ENCODE data around the genes YTHDC2 and FEM1C.

- RRBS: no CpG with 5 or more reads among the region's 1 CpG
Measured at GRCh38 chr5:113018792-113019699, 42.4 kb downstream of the DCP2 start.

DNA sequence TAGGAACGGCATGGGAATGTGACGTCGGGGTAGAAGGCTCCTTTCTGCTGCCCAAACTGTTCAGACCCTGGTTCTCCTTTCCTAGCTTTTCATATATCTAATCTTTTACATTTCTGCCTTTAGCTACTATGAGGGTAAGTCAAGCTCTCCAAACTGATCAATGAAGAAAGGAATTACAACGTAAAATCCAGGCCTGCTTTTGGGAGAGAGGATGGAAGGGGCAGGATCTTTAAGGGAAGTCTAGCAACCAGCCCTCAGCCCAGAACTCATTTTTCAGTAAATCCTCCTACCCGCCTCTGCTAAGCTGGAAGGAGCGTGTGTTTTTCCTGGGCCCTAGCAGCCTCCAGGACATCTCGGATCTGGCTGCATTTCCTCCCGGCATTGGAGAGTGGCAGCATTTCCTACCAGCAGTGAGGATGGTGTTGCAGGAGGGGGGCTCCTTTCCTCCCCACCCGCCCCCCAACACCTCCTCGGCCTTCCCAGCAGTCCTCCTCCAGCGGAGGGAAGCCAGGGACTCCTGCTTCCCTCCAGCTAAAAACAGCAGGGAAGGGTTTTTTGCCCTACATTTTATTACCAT, 54.5 kb downstream of the DCP2 start:
- RRBS: no CpG with 5 or more reads among the region's 11 CpGs

- RRBS: no CpG with 5 or more reads among the region's 6 CpGs
Measured at GRCh38 chr5:113105509-113106148, 129.0 kb downstream of the DCP2 start.

DNA sequence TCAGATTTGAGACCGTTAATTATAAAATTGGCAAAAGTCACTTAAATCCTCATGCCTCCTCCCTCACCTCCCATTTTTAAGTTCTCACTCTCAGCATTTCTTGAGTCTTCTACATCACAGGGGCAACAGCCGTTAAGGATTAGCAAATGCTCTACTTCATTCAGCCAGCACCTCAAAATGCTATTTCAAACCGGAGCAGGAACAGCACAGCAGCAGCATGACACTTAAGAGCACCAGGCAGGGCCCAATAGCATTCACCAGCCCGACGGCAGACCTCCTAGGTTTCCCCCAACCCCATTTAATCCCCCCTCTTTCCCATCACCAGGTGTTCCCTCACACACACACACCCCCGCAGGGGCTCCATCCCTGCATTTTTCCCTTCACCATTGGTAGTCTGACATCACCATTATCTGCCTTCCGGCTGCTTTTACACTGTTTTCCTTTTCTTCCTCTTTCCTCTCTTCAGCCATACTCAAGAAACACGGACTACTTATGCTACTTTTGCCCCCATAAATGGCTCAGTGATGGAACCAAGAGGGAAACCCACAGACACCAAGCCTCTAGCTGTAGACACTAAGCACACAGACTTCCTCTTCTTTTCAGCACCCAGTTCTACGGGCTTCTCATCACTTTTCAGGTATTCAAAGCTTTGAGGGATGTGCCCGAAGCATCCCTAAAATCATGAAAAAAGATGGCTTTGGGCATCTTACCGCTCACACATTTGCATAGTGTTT, 141.7 kb downstream of the TSSK1B start:
- RRBS: no CpG with 5 or more reads among the region's 11 CpGs

DNA sequence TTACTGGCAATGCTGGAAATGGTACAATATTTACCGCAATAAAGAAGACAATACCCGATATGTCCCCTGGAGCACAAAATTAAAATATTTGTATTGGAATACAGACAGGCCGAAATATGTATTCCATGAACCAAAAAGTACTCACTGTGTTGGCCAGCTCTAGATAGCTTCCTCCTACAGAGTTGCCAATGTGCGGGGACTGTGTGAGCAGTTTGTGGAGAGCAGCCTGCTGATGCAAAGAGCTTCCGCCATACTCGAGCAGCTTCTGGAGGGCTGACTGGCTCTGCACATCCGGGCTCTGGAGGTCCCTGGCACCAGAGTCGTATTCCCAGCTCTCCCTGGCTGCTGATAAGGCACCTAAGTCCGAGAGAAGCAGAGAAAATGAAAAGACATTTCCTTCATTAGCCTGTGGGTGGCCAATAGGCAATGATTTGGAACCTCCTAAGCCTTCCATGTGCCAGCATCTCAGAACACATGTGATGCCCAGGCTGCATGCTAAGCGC, 94.4 kb downstream of the TSSK1B start:
- RRBS: no CpG with 5 or more reads among the region's 10 CpGs

GRCh38 chr5:113458005-113458256, 23.1 kb upstream of the TSSK1B start:
- RRBS: no CpG with 5 or more reads among the region's 6 CpGs

- RRBS: 2% methylated on average over 20 of the region's 77 CpGs
Measured at GRCh38 chr5:113513411-113514456, at the start of gene YTHDC2. Gene YTHDC2 (plus strand): TSS chr5:113513694.

- RRBS: 9% methylated on average over 6 of the region's 44 CpGs
Measured at GRCh38 chr5:114363269-114364420, 1.8 kb downstream of the KCNN2 start.

- RRBS: no CpG with 5 or more reads among the region's 13 CpGs
Measured at GRCh38 chr5:114433192-114433750, 71.4 kb downstream of the KCNN2 start.

DNA sequence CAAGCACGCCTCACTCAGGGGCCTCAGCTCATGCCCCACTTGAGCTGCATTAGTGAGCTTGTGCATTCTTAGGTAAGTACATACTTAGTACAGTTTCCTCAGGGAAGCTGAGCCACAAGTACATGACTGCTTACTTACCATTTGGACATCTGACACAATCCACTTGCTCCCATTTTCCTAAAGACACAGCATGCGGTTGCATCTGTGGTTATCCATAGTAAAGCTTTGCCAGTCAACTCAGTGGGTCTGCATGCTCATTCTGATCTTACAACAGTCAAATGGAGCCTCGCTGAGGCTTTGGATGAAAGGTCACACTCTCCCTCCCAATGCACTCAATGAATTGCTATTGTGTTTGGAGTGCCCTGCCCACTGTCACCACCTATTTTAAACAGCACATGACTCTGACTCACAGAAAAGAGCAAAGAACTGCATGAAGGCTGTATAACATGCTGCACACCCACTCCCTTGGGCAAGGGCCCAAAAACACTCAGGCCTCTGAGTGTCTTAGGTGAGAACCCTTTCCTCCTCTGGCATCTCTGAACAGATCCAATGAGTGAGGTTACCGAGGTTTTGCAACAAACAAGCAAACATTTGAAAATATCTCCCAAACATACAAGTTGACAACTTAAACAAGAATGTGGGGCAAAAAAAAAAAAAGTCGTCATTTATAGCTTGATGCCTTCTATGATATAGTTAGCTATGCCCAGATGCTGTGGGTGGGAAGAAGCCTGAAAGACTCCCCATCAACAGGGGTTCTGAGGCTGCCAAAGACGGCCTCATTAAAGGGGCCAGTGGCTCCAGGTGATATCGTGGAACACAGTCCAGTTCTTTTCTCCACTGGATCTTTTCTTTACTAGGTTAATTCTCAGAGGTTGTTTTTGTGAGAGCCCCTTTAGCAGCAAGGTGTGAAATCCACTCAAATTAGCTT, 118.8 kb upstream of the CCDC112 start:
- RRBS: no CpG with 5 or more reads among the region's 7 CpGs

GRCh38 chr5:115450510-115451284, 93.9 kb downstream of the FEM1C start:
- RRBS: no CpG with 5 or more reads among the region's 5 CpGs

- RRBS: no CpG with 5 or more reads among the region's 6 CpGs
Measured at GRCh38 chr5:115455224-115455617, 89.4 kb downstream of the FEM1C start.

DNA sequence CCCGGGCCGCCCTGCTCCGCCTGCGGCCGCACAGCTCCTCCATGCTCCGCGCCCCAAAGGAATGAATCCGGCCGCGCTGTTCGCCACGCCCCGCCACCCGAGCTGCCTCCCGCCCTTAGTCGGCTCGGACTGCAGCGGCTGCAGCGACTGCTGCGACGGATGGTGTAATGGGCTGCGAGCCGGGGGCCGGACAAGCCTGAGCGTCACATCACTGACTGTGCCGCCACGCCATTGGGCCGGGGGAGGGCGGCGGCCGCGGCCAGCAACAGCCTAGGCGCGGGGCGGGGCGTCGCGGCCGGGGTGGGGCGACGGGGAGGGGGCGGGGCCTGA, at the start of gene FEM1C:
Gene FEM1C (minus strand): TSS at position 166 of the 330 bp plus-strand sequence.
- RRBS: 1% methylated on average over 30 of the region's 42 CpGs

- RRBS: no CpG with 5 or more reads among the region's 3 CpGs
Measured at GRCh38 chr5:115624125-115624839, 1.6 kb downstream of the TMED7 start.

GRCh38 chr5:115634239-115634991, 8.6 kb upstream of the TMED7 start:
- RRBS: no CpG with 5 or more reads among the region's 8 CpGs

- RRBS: no CpG with 5 or more reads among the region's 2 CpGs
Measured at GRCh38 chr5:115708921-115709425, 83.1 kb upstream of the TMED7 start.

DNA sequence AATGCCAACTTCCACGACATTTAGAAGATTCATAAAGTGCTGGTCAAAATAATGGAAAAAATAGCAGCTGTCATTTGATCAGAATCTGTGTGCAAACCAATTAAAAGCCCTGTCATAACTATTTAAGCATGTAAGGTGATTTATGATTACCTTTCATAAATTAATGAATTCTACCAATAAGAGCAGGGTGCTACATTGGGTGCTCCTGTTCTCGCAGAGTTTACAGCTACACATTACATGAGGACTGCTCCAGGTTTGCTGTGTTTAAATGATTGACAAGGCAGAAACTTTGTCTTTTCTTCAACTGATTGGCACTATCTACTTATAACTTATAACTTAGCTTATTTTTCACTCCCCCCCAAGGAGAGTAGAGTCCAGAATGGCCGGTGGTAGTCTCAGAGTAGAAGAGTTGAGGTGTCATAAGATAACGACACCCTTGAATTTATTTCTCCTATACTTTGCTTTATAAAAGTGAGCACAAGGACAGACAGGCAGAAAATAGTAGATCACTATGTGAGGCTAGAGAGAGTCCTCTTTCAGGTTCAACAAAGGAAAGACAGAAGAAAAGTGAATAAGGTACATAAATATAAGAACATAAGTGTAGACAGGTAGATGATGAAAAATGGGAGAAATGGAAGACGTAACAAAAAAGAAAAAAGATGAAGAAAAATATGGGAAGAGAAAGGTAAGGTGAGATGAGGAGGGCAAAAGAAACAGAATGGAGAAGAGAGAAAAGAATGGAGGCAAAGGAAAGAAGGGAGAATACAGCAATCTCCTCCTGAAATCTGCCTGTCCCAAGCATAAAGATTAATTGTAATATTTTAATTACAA, 155.0 kb downstream of the COMMD10 start:
- RRBS: no CpG with 5 or more reads among the region's 5 CpGs

- RRBS: no CpG with 5 or more reads among the region's 4 CpGs
Measured at GRCh38 chr5:116343925-116344296, 230.7 kb downstream of the SEMA6A start.

DNA sequence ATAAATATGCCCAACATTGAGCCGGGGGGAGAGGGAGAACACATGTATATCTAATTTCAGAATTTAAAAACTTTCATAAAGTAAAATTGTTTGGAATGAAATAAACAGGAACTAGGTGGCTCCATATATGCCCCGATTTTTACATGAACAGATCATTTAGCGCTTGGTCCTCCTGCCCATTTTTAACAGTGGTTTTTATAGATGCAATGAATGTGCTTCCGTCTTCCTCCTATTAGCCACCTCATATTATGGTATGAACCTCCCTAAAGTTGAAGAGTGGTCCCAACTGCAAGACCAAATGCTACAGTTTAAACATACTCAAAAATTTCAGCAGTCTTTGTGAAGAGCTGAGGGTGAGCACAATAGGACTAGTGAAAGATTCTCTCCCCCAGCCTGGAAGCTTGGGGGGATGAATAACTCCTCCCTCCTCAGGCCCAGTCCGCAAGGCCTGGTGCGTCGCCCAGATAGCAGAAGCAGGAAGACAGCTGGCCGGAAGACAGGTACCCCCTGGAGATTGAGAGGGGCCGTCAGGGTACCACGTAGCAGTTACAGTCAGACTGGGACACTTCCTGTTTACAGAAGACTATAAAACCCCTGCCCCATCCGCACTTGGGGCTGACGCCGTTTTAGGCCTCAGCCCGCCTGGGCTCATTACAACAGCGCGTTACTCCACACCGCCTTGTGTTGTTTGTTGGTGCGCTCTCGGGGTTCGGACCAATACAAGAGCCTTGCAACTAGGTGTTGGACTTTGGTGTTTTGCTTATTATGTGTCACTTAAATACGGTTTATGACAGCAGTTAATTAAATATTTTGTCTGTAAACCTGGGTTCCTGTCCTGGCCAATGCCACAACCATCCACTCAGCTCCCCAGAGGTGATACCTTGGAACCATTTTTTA, 15.5 kb downstream of the SEMA6A start:
- RRBS: no CpG with 5 or more reads among the region's 21 CpGs

Data from AG08470 (cell line).